Camera-type eye (tissue), 1 donor: ENCODE results near the genes LCE2B, LCE4A, LCE1B, SPRR3, SPRR2G, S100A3 and RPS27.

- RAMPAGE, long total RNA = no peak
Observed at GRCh38 chr1:151990830-151991423, 2.7 kb downstream of the S100A10 start.

DNA sequence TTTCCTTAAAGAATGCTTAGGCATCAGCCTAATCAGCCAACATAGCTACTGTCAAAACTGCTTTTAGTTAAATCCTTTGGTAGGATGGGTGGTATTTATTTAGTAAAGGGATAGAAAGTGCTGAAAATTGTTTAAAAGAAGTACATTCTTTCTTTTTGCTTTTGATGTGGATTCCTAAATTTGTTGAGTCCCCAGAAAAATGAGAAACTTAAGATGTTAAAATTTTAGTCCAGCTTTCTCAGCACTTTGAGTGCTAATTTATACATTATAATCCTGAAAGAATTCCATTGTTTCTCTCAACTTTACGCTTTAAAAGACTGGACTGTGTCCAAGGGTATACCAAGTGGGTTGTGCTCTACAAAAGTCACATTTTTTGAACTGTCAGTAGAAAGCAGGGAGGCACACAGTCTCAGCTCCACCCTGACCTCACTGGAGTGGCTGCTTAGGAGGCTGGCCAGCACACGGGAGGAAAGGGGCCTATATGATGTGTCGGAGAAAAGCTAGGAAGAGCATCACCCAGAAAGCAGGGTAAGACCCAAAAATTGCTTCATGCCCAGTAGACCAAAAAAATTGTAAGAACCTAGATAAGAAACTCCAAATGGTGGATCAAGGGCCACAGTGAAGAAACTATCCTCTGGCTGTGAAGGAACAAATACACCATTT, 2.1 kb downstream of the S100A10 start:
- RAMPAGE, long total RNA = no peak

- RAMPAGE, long total RNA = start-site peak on the minus strand at chr1:152313326-152313336, 6 reads
Observed at GRCh38 chr1:152313234-152313744, 11.8 kb downstream of the FLG start.

GRCh38 chr1:152685915-152686366, at the start of gene LCE2B:
Gene LCE2B, plus strand, starts transcription at chr1:152686123.
- RAMPAGE, long total RNA = no peak

DNA sequence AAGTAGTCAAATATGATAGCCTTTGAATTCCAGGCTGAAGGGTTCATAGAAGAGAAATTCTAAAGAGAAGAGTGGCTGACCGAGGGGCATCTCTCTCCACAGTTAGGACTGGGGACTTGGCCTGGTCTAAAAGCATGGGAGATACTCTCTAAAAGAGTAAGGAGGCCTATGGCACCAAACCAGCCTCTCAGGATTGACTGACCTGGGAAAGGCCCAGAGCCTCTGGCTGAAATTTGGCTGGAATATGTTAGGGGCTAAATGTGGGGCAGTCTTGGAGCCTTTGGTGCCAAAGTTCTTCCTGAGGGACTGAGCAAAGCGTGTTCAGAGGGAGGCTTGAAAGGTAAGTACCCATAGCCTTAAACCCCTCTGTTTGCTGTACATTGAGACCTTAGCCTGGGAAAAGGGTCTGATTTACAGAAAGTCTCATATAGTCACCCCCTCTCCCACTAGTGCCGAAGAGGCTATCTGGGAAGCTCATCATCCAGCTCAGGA, at the start of gene LCE4A:
LCE4A (plus strand) TSS at position 451 of the 492 bp plus-strand sequence.
- RAMPAGE, long total RNA = no peak

DNA sequence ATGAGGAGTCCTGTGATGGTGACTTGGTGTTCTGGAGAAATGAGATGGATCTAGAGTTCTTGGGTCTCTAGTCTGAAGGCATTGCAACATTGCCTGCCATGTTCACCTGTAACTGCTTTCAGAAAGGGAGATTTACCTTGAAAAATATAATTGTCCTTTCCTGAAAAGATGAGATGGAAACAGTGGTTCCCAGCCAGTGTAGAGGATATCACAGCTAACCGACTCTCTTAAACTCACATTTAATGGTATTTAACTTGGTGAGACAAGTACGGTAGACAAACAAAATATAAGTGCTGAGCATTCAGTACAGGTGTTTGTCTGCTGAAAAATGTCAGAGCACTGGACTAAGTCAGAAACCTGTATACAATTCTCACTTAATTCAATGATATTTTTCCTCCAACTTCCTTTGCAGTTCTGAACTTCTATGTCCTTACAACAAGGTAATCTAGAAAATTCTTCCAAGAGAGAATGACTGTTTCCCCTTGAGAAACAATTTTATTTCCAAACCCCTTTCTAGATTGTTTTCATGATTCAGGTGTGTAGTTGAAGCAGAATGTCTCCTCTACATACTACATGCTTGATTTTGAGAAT, at the start of gene LCE1B:
LCE1B (plus strand) TSS at position 412 of the 591 bp plus-strand sequence.
- RAMPAGE, long total RNA = no peak

DNA sequence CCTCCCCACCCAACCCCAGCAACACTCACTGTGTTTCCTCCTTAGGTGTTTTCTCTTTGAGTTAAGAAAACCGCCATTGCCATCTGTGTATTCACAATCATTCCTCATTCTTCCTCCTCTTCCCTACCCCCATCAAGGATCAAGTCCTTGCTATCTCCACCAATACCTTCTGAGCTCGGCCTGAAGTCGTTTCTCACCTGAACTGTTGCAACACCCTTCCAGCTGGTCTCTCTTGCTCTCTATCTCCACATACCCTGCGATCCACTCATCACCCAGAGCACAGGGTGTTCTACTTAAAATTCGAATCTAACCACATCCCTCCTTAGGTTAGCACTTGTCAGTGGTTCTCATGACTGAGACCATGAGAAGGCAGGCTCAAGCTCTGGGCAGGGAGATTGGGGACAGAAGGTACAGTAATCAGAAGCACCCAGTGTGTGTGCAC, 4.5 kb downstream of the IVL start:
- RAMPAGE, long total RNA = no peak

DNA sequence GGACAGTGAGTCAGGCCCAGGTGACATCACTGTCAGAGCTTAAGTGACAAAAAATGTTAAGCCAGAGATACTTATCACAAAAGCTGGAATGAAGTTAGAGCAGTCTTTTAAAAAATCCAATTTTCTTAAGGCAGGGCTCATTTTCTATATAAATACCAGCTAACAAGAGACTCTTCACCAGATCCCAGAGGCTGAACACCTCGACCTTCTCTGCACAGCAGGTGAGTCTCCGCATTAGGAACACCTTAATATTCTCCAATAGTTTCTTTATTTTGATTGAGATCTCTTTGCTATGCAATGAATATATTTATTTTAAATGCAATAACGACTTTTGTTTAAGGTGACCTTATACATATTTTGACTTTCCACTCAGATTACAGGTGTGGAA, at the start of gene SPRR3:
SPRR3 (plus strand) TSS at position 177 of the 388 bp plus-strand sequence.
- RAMPAGE, long total RNA = no peak

DNA sequence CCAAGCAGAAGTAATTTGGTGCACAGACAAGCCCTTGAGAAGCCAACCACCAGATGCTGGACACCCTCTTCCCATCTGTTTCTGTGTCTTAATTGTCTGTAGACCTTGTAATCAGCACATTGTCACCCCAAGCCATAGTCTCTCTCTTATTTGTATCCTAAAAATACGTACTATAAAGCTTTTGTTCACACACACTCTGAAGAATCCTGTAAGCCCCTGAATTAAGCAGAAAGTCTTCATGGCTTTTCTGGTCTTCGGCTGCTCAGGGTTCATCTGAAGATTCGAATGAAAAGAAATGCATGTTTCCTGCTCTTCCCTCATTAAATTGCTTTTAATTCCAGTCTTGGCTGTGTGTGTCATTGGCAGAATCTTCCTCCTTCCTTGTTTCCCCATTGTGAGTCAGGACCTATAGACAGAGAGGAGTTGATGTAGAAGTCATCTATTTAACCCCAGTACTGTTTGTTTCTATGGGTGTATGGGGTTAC, 2.0 kb downstream of the SPRR3 start:
- RAMPAGE, long total RNA = no peak

DNA sequence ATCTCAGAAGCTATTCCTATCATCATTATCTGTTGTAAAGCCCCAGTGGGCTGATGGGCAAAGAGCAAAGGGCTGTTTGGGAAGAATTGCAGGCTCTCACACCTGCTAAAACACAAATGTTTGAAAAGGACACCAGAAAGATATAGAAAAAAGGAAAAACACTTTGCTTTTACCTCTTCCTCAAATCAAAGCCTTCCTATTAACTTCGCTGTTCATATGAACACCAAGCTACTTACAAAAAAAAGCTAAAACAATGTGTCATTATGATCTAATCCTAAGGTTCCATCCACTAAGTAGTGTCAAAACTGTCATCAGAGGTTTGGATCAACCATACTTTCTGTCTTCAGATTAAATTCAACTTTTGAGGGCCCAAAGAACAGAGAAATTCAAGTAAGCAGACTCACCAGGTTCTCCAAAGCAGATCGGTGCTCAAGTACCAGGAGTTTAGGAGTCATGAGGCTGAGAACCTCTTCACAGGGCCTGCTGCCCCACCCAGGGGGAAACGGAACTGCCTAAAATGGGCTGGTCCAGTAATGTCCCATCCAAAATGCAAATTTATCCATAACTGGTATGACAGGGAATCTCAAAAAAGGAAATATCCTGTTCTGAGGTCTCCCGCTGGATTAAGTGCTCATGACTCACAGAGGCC, 9.5 kb downstream of the SPRR2G start:
- RAMPAGE, long total RNA = no peak

DNA sequence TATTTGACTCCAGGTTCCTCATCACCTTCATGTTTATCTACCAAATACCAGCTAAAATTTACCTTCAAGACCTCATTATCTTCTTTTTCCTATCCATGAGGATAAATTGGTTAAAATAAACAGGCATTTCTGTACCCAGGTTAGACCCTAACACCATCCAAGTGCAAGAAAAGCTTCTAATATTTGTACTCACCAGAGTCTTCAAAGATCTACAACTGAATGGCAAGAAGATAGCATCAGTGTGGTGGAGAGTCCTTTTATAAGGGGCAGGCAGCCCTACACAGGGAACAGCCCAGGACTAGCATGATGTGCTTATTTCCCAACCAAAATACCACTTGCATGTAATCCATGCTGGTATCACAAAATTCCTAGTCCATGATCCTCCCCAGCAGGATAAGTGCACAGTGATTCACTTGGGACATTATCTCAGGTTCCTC, at the start of gene SPRR2G:
SPRR2G (minus strand) TSS at position 232 of the 437 bp plus-strand sequence.
- RAMPAGE, long total RNA = no peak

GRCh38 chr1:153543435-153544158, 2.0 kb downstream of the S100A4 start:
- RAMPAGE, long total RNA = no peak

- RAMPAGE, long total RNA = no peak
Observed at GRCh38 chr1:153548926-153549656, at the start of gene S100A3. Gene S100A3, minus strand, starts transcription at chr1:153549258.

DNA sequence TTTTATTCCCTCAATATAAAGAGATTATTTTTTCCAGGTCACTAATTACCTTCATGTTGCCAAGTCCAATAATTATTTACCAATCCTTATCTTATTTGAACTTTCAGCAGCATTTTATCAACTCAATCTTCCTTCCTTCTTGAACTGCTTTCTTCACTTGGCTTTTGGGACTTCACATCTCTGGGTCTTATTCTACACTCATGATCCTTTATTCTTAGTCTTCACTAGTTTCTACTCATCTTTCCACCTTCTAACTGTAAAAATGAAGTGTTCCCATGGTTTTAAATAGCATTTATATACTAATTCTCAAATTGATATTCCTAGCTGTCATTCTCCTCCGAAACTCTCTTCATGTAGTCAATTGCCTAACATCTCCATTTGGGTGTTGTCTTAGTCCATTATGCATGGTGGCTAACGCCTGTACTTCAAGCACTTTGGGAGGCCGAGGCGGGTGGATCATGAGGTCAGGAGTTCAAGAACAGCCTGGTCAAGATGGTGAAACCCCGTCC, 73.1 kb downstream of the SLC27A3 start:
- RAMPAGE, long total RNA = no peak

DNA sequence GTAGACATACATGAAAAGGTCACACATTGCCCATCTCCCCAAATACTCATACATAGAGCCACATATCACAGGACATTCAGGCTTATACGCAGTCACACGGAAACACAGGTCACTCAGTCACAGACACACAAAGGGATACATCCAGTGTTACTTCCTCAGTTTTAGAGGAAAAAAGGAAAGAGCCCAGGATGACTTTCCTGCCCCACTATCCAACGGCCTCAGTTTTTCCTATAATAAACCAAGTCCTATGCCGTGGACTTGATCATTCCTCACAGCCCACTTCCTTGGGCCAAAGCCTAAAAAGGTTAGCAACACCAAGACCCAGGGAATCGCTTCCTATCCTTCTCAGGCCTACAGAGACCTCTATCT, 1.8 kb downstream of the SLC39A1 start:
- RAMPAGE, long total RNA = no peak

DNA sequence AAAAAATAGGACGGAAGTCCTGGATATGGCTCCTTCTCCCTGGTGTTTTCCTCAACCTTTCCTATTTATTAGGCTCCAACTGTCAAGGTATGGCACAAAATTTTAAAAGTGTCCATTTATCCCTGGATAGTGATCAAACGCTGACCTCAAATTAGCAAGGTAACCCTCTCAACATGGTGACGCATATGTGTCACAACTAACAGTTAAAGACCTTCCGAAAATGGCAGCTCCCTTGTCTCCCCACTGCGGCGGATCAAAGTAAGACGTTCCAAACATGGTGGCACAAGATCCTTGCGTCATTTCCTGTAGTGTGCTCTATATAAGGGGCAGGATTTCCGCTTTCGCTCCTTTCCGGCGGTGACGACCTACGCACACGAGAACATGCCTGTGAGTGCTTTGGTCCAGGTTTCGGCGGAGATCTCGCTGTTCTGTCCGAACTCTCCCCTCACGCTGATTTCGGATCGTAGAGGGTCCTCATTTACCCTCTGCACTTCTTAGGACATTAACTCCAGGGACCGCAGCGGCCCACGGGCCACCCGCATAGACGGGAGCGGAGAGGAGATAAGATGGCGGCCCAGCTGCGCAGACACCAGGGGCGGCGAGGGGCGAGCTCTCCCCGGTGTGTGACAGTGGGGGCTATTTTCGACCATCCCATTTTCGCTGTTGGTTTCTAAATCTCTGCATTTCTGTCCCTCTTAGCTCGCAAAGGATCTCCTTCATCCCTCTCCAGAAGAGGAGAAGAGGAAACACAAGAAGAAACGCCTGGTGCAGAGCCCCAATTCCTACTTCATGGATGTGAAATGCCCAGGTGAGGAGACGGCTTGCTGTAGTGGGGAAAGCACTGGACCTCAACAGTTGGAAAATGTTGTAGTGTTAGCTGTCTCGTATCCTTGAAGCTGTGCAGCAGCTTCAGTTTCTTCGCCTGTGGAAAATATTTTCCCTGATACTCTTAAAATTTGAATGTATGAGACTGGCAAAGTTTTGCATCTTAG, at the start of gene RPS27:
RPS27 (plus strand) TSS at position 347 of the 992 bp plus-strand sequence.
- RAMPAGE, long total RNA = start-site peak on the plus strand centred at position 365 of the sequence, 39 bp wide, 5,750 reads

- RAMPAGE, long total RNA = no peak
Observed at GRCh38 chr1:154175962-154176802, 15.7 kb downstream of the TPM3 start.

GRCh38 chr1:154181847-154182484, 9.9 kb downstream of the TPM3 start:
- RAMPAGE, long total RNA = no peak

GRCh38 chr1:154190404-154191112, 1.3 kb downstream of the TPM3 start:
- RAMPAGE, long total RNA = no peak

DNA sequence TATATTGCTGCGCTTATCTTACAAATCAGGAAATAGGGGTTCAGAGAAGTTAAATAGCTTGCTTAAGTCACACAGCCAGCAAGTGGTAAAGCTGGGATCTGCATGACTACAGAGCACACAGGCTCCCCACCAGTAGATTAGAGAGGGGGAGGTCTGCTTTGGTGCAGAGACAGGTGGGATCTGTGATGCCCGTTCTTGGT, 2.0 kb upstream of the IL6R start:
- RAMPAGE, long total RNA = no peak